Subcutaneous preadipocyte (primary cell): ENCODE results near the genes AGTR2, CT83 and DOCK11.

DNA sequence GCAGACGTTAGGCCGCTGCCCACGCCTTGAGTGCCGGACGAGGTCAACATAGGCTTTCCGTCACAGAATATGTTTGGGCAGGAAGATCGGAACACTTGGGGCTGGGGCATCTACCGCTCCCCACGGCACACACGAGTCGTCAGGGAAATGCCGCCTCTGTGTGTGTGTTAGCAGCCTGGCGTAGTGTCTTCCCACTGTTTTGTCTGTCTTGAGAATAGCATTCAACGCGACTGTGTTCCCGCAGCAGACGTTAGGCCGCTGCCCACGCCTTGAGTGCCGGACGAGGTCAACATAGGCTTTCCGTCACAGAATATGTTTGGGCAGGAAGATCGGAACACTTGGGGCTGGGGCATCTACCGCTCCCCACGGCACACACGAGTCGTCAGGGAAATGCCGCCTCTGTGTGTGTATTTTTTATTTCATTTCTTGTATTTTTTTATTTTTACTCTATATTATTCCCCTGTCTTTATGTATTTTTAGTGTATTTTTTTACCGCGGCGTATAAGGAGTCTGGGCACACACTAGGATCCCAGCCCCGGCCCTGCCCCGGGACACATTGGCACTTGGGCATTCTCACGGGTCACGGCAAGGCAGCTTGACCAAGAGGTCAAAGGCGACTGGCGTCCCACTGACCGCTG is 164.6 kb downstream of the PLS3 start:
- CAGE, long polyA plus RNA: no peak

GRCh38 chrX:115929037-115929833 is 241.3 kb upstream of the AGTR2 start:
- CAGE, long polyA plus RNA: no peak

DNA sequence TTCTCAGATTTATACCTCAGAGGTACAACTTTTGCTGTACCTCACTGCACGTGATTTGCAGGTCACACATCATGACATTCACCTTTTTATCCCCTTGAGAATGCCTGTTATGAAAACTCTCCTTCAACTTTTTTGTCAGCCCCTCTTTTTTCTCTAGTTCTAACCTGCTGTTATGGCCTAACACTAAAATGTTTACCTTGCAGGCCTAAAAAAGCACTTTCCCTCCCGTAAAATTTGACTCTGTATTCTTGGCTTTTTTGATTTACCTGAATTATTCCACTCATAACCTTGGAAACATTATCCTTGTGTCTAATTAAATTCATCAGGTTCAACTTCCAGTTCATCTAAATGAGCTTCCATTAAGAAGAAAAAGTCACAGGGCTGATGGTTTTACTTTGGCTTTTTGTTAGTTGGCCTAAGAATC is 234.0 kb upstream of the AGTR2 start:
- CAGE, long polyA plus RNA: no peak

- CAGE, long polyA plus RNA: no peak
Measured at GRCh38 chrX:115960586-115961302, 209.8 kb upstream of the AGTR2 start.

DNA sequence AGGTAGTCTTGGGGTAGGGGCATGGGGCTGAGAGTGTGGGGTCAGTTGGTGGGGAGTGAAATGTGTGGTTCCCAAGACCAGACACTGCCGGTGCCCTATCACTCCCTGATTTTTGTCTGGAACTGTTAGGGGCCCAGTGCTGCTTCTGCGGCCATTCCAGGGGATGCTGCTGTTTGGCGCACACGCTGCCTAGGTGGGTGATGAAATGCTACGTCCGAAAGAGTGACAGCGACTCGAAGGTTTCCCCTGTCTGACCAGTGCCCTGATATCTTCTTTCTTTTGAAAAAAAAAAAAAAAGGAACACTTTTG is 201.0 kb upstream of the AGTR2 start:
- CAGE, long polyA plus RNA: no peak

GRCh38 chrX:116170441-116171063 is at the start of gene AGTR2:
Gene AGTR2 (plus strand): TSS chrX:116170744.
- CAGE, long polyA plus RNA: no peak

- CAGE, long polyA plus RNA: no peak
Measured at GRCh38 chrX:116238557-116238855, 68.0 kb downstream of the AGTR2 start.

GRCh38 chrX:116462690-116463423 is at the start of gene CT83:
Gene CT83 (minus strand): TSS chrX:116462976.
- CAGE, long polyA plus RNA: no peak

- CAGE, long polyA plus RNA: no peak
Measured at GRCh38 chrX:118184705-118185143, 68.1 kb upstream of the KLHL13 start.

- CAGE, long polyA plus RNA: no peak
Measured at GRCh38 chrX:118188853-118189342, 72.3 kb upstream of the KLHL13 start.

DNA sequence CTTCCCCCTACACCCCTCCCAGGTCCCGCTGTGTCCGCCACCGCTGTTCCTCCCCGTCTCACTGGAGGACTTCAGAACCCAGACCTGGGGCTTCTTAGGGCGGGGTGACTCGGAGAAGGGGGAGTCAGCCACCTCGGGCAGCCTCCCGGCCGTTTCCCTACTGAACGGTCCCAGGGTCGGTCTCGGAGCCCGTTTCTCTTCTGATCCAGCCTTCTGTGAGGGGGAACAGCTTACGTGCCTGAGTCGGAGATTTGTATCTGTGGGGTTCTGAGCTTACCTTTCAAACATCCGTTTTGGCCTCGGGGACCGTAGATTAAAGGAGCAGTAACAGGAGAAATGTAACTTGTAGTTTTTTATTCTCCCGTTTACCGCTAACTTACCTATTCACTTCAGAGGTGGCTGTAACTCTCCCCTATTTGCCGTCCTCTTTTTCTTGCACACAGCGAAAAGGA is 761 bp downstream of the WDR44 start:
- CAGE, long polyA plus RNA: no peak

DNA sequence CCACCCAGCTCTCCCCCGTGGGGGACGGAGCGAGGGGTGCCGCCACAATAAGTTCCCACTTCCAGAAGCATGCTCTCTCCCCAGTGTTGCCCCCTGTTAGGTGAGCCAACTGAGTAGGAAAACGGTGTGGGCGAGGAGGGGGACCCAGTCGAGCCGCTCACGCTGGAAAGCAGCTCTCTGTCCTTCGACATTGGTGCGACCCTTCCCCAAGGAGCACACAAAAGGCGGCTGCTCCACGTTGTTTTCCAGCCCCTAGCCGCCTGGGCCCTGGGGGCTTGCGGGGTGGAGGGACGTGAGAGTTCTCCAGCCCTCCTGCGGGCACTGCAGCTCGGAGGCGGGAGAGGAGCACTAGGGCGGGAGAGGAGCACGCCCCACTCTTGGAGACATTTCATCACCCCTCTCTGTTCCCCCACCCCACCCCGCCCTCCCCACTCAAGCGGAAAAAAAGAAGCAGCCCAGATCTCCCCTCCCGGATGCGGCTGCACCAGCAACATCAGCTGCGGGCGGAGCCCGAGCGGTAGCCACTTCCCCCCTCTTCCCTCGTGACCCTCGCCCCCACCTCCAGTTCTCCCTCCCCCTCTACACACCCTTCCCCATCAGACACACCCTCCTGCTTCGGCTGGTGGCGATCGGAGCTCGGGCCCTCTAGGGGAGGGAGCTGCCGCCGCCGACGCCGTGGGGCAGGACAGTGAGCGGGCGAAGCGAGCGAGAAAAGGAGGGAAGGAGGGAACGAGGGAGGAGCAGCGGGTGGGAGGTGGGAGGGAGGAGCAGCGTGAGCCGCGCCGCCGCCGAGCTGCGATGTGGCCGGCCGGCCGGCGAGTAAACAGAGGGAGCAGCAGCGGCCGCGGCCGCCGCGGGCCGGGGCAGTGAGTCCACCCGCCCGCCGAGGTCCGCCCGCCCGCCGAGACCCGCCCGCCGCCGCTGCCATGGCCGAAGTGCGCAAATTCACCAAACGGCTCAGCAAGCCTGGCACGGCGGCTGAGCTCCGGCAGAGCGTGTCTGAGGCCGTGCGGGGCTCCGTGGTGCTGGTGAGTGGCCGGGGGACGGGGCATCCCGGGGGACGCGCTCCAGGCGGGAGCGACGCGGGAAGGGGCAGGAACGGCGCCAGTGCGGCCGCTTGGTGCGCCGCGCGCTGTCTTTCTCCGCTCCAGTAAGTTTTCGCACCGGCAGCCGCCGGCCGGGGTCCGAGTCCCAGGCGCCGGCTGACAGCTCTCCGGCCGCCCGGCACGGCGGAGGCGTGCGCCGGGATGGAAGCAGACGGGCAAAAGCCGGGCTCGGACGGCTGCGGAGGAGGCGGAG is at the start of gene DOCK11:
DOCK11 (plus strand) TSS at position 770 of the 1,299 bp plus-strand sequence.
- CAGE, long polyA plus RNA: no peak

DNA sequence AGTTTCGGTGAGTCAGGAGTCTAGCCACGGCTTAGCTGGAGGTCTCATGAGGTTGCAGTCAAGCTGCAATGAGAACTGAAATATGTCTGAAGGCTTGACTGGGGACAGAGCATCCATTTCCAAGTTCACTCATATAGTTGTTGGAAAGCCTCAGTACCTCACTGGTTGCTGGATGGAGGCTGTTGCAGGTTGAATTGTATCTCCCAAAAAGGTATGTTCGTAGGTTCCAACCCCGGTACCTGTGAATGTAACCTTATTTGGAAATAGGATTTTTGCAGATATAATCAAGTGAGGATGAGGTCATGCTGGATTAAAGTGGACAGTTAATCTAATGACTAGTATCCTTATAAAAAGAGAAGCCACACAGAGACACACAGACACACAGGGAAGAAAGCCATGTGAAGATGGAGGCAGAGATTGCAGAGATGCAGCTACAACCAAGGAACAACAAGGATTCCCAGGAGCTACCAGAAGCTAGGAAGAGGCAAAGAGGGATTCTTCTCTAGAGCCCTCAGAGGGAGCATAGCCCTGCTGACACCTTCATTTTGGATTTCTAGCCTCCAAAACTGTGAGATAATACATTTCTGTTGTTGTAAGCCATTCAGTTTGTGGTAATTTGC is 41.0 kb downstream of the IL13RA1 start:
- CAGE, long polyA plus RNA: no peak

GRCh38 chrX:118773497-118774082 is 46.2 kb downstream of the IL13RA1 start:
- CAGE, long polyA plus RNA: no peak

GRCh38 chrX:118974799-118975809 is 686 bp downstream of the LONRF3 start:
- CAGE, long polyA plus RNA: no peak

GRCh38 chrX:118976600-118977310 is 2.3 kb downstream of the LONRF3 start:
- CAGE, long polyA plus RNA: no peak

- CAGE, long polyA plus RNA: no peak
Measured at GRCh38 chrX:119398550-119399015, 553 bp upstream of the SLC25A43 start.

DNA sequence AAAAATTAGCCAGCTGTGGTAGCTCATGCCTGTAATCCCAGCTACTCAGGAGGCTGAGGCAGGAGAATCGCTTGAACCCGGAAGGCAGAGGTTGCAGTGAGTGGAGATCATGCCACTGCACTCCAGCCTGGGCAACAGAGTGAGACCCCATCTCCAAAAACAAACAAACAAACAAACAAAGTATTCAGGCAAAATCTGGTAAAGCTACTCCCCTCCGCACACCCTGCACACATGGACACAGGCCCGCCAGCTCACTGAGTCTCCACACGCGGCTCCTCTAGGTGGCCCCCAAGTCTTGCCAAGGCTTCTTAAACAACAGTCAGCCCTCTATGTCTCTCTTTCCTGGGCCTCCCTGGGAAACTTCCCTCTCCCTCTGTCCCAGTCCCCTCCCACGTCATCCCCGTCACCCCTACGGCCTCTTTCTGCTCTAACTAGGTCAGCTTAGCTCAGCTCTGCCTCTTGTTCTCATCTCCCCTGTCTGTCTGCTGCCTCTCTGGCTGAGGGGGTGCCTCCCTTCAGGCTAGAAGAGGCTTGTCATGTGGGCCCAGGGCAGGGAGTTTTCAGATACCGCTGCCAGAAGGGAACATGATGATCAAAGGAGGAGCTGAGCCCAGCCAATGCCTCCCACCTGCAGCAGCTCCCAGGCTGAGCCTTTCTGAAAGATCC is 38.9 kb downstream of the SEPTIN6 start:
- CAGE, long polyA plus RNA: no peak

GRCh38 chrX:119677522-119678043 is 15.4 kb downstream of the SEPTIN6 start:
- CAGE, long polyA plus RNA: no peak

DNA sequence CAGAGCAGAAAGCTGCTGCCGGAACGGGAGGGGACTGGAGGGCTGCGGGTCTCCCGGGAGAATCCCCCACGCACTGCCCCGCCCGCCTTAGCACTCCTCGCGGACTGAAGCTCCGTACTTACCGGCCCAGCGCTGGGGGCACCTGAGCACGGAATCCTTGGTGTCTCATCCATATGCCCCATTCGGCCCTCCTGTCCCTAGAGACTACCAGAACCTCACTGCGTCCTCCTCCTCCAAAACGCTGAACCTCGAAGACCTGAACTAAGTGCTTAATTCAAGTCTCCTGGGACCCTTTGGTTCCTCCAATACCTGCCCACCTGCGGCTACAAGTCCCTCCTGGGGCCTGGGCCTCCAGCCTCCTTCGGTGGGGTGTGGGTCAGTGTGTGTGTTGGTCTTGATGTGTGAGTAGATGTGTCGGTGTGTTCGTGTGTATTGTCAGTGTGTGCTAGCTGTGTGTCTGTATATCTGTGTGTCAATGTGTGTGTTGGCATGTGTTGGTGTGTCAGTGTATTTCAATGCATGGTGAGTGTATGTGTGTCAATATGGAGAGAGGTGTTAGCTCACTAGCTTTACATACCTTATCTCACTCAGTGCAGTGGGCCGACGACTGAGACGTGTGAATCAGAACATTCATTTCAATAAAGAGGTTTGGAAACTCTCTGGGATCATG is 2.6 kb upstream of the SEPTIN6 start:
- CAGE, long polyA plus RNA: no peak